ENCODE results near the genes DNM1L and SYT10.

DNA sequence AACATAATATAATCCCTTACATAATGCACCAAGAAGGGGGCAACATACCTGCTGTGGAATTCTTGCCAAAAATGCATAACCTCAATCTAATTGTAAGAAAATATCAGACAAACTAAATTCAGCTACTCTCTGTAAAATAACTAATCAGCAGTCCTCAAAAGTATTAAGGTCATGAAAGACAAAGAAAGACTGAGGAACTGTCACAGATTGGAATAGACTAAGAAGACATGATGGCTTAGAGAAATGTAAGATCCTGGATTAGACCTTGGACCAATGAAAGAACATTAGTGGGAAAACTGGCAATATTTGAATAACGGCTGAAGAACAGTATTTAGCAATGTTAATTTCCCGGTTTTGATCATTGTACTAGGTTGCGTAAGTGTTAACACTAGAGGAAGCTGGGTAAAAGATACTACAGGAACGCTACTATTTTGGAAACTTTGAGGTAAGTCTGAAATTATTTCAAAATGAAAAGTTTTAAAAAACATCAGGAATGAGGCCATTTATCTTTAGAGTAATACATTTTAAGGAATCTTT, 68.3 kb upstream of the H3-5 start:
- PRO-cap, result no peak

DNA sequence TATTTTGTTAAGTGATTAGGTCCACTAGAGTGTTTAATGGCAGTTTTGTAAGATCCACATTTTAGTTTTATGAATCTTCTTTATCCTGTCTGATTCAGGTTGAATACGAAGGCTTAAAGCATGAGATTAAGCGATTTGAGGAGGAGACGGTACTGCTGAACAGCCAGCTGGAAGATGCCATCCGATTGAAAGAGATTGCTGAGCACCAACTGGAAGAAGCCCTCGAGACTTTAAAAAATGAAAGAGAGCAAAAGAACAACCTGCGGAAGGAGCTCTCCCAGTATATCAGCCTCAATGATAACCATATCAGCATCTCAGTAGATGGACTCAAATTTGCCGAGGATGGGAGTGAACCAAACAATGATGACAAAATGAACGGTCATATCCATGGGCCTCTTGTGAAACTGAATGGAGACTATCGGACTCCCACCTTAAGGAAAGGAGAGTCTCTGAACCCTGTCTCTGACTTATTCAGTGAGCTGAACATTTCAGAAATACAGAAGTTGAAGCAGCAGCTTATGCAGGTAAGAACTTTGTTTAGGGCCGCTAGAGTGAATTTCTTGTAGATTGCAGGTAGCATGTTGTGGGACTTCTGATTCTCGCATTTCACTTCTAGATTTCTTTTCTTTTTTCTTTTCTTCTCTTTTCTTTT, 93.6 kb upstream of the FGD4 start:
- PRO-cap, result no peak

GRCh38 chr12:32482249-32482751, 82.9 kb downstream of the FGD4 start:
- PRO-cap, result no peak

DNA sequence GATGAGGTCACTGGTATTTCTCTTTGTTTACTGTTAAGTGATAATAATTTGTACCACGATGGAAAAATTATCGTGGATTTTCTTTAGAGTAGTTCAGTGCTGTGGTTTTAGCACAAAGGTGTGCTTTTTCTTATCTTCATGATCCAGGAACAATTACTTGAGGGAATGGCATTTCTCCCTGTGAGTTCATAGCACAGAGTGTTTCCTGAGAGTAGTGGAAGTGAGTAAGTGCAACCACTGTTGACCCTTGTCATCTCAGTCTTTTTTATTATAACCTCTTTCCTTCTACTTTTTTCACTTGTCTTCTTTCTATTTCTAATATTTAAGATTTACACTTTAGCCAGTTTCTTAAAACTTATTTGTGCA, 86.9 kb downstream of the FGD4 start:
- PRO-cap, result no peak

DNA sequence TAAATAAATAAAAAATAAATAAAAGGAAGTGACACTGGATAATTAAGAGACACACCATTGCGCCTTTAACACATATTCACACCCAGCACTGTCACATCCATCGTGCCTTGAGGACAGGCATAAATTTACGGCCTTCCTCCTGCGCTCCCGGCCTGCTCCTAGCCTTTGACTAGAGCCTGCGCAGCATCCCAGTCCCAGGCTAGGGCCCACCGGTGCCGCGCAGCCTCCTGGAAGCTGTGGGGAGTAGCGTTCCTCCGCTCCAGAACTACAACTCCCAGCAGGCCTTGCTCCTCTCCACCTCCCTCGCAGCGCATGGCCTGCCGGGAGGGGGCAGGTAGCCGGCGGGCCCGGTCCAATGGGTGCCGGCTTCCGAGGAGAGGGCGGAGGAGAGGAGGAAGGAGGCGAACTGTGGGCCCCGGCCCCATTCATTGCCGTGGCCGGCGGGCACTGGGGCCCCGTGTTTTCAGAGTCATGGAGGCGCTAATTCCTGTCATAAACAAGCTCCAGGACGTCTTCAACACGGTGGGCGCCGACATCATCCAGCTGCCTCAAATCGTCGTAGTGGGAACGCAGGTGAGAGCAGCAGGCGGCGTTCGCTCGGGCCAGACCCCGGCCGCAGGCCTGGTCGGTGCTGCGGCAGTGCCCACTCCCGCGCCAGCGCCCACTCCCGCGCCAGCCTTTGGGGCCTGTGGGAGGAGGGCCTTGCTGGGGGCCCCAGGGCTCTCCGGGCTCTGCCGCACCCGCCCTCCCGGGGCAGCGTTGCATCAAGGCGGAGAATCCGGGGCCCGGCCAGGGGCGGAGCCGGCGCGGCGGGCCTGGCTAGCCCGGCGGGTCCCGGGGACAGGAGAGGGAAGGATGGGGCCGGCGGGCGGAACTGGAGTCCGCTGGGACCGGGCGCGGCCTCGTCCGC, at the start of gene DNM1L:
DNM1L (plus strand) TSS at position 409 of the 910 bp plus-strand sequence.
- PRO-cap, result bidirectional peak, plus-strand start at position 383 of the sequence, minus-strand start at position 267 of the sequence; unidirectional peak, plus-strand start at position 383 of the sequence; bidirectional peak, plus-strand start at position 843 of the sequence, minus-strand start at position 676 of the sequence

GRCh38 chr12:32821720-32821965, 65.9 kb upstream of the YARS2 start:
- PRO-cap, result no peak

GRCh38 chr12:33439395-33440398, at the start of gene SYT10:
Gene SYT10 (minus strand): TSS chr12:33439819.
- PRO-cap, result no peak

DNA sequence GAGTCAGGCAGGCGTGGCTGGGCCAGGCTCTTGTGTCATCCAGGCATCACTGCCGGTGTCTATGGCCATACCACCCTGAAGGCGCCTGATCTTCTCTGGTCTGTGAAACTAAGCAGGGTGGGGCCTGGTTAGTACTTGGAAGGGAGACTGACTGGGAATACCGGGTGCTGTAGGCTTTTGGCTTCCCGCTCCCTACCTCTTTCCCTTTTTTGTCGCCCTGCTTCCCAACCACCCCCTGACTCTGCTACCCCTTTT, 183.3 kb downstream of the ALG10 start:
- PRO-cap, result no peak

- PRO-cap, result no peak
Observed at GRCh38 chr12:34348711-34349196, 326.5 kb downstream of the ALG10 start.

- PRO-cap, result no peak
Observed at GRCh38 chr12:37547863-37548259, 768.7 kb upstream of the ALG10B start.

DNA sequence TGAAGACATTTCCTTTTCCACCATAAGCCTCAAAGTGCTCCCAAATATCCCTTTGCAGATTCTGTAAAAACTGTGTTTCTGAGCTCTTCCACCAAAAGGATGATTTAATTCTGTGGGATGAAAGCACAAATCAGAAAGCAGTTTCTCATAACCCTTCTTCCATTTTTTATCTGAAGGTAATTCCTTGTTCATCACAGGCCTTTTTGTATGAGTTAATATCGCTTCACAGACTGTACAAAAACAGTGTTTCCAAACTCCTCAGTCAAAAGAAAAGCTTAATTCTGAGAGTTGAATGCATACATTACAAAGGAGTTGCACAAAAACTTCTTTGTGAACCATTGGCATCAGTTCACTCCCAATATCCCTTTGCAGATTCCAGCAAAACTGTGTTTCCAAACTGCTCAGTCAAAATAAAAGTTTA, 408.7 kb upstream of the ALG10B start:
- PRO-cap, result no peak

DNA sequence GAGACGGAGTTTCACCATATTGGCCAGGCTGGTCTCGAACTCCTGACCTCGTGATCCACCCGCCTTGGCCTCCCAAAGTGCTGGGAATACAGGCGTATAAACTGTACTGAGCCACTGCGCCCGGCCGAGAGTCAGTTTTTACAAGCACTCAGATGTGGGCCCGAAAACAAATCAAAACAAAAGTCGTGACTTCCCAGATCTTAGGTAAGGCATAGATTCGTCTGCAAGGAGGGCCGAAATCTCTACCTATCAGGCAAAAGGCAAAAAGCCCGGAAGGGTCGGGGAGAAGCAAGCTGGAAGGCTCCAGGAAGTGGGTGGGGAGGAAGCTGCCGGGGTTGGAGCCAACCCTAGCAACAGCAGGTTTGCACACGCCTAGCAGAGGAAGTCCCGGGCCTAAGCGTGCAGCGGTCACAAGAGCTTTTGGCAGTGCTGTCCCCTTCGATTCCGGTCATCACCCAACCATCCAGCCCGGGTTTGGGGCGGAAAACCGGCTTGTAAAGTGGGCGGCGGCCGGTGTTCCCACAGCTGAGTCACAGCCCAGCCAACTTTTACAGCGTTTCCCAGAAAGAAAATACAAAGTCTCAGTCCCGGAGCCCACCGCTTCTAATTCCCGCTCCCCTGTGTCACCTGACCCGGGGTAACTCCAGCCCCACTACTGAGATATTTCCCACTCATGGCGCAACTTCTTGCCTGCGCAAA, 589 bp downstream of the CPNE8 start:
- PRO-cap, result bidirectional peak, plus-strand start at position 576 of the sequence, minus-strand start at position 447 of the sequence

DNA sequence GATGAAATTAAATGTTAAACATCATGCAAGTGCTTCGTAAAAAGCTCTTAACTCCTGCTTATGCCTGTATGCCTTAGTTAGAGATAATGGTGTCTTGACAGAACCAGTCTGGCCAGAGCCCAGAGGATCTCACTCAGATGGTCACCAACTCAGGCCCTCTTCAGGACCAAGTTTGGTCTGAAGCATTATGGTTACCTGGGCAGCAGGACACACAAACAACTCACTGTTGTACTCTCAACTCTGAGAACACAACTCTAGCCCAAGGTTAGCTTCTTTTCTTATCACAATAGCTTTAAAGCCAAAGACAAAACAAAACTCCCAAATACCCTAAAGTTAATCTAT, 115.4 kb downstream of the KIF21A start:
- PRO-cap, result no peak

DNA sequence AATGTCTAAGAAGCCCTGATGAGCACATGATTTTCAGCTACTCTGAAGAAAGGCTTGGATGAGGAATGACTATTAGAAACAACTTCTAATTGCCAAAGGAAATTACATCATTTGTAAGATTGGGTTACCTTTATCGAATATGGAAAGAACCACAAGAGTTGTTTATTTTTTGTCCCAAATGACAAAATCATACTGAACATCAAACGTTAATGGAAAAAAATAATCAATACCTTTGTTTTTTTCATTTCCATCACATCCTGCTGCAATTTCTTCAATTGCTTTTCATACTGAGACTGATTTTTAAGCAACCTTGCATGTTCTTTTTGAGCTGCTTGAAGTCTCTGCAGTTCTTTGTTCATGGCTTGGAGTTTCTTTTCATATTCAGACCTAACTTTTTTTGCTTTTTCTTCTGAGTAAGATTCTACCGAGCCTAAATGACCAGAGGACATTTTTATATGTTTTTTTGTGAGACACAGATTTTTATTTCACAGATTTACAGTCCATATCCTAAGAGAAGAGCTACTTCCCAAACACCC, 102.9 kb downstream of the KIF21A start:
- PRO-cap, result no peak

DNA sequence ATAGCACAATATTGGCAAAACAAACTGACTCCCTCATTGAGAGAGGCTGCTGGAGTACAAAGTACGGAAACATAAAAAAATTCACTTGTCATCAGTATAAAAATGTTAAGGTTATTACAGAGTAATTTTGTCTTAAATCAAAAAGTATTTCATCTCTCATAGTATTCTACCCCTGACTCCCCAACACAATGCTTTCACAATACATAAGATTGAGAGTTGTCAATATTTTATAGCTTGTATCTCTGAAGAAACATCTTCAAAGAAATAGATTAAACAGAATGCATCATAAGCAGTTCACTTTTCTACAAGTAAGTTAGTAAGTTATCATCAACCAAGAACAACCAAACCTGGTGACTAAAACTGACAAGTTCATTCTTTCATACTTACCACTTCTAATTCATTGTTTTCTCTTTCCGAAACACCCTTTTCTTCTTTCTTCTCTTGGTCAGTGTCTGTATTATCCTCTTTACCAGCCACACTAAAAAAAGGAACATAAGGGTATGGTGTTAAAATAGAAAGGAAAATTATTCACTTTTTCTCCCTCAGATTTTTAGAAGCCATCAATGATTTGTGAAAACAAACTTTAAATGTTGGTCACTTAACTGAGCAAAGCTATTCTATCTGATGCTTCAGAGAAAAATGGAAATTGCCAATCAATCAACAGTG, 101.1 kb downstream of the KIF21A start:
- PRO-cap, result no peak

DNA sequence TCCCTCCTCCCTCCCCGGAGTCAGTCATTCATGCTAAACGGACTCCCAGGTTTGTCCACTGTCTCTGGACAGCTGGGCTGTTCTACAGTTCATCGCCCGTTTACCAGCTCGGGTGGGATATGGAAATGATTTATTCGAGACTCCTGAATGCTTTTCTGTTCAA, 726 bp upstream of the KIF21A start:
- PRO-cap, result no peak

DNA sequence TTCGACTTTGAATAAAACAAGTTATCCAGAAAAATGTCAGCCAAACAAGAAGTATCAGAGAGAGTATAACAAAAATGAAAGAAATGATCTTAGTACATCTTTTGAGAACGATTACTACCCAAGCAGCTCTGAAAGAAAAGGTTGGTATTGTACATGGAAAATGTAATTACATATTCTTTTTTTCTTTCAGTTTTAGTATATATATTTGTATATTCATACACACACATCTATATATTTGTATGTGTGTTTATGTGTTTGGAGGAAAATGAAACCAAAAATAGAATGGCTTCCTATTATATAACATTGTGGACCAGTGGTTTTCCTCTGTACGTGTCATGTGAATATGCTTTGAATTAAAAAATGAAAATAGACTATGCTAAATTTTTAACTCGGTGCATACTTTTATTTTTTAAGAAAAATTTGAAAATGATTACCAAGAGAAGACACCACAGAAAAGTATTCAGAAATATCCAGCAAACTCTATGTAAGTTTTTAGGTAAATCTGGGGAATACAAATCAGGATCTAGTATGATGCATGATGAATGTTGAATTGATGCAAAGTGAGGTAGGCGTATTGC, 57.1 kb downstream of the C12orf40 start:
- PRO-cap, result no peak

- PRO-cap, result no peak
Observed at GRCh38 chr12:42024141-42024491, 120.6 kb downstream of the GXYLT1 start.

DNA sequence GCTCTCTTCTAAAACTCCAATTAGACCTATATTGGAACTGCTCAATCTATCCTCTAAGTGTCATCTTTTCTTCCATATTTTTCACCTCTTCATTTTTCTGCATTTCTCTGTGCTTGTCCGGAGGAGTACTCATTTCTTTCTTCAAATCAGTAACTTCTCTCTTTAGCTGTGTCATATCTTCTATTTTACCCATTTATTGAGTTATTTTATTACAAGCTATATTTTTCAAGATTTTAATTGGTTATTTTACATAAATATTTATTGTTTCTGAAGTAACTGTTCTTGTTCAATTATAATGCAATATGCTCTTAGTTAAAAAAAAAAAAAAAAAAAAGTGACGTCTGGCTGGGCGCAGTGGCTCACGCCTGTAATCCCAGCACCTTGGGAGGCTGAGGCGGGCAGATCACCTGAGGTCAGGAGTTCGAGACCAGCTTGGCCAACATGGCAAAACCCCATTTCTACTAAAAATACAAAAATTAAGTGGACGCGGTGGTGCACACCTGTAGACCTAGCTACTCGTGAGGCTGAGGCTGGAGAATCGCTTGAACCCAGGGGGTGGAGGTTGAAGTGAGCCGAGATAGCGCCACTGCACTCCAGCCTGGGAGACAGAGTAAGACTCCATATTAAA, 31.9 kb downstream of the YAF2 start:
- PRO-cap, result no peak

DNA sequence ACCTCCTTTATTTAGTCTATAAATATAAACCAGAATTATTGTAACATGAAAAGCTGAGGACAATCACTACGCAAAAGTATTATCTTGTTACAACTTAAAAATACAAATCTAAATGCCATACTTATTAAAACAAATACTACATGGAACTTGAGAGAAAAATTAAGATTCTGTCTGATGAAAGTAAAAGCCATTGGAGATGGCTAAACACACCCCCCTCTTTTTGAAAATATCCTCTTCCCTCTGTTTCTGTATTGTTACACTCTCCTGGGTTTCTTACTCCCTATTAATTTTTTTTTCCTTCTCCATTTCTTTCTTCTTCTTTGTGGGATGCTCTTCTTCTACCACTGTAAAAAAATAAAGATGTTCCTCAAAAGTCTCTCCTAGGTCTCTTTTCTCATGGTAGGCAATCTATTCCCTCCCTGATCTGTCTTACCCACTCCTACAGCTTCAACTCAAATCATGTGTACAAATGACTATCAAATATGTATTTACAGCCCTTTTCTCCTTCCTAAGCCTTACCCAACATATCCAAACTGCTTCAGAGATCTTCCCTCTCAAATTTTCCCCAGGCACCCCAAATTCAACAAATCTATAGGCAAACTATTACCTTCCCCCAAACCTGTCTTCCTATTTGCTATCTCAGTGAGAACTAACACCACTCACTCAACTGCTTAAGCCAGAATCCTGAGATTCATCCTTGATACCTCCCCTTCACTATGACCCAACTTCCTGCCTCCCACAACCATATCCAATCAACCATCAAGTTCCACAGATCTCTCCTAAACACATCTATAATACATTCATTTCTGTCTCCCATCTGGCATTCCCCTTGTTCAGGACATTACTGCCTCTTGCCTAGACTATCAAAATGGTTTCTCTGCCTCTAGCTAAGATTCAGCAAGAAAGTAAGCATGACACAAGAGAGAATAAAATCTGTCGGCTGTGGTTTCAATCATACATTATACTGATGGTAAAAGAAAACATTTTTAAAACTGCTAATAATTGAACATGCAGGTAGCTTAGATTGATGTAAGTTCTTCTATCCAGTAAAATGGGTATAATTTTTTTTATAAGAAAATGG, 21.5 kb downstream of the YAF2 start:
- PRO-cap, result no peak